Epidermal melanocyte (primary cell): ENCODE results near the genes ZBTB8A, ZBTB8OS and YARS1.

GRCh38 chr1:32178344-32178831 is 1.1 kb upstream of the TXLNA start:
- RRBS = no CpG with 5 or more reads among the region's 3 CpGs

DNA sequence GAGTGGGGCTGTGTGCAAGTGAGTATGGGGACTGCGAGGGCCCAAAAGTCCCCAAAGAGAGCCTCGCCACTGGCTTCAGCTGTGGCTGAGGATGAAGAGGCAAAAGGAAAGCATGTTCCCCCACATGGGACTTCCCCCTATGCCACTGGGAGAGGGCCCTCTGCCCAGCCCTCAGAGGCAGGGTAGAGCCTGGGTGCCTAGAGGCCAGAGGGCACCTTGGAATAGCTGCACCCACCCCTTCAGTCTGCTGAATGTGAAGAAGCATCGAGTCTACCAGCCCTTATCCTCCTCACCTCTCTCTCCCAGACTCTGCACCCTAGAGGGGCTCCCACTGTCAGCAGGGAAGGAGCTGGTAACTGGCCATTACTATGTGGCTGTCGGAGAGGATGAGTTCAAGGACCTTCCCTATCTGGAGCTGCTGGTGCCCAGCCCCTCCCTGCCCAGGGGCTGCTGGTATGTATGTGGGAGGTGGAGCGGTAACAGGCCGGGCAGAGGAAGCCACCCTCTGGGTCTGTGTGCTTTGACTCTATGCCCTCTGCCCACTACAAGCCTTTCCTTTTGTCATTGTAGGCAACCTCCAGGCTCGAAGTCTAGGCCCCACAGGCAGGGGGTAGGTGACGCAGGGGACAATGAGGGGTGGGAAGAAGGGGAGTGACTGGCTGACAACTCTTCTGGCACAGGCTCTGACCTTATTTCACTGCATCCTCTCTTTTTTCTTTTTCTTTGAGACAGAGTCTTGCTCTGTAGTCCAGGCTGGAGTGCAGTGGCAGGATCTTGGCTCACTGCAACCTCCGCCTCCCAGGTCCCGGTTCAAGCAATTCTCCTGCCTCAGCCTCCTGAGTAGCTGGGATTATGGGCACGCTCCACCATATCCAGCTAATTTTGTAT is 3.5 kb downstream of the DCDC2B start:
- RRBS = no CpG with 5 or more reads among the region's 11 CpGs

GRCh38 chr1:32335660-32335781 is 512 bp downstream of the MARCKSL1 start:
- RRBS = 18% methylated on average over 11 of the region's 18 CpGs

DNA sequence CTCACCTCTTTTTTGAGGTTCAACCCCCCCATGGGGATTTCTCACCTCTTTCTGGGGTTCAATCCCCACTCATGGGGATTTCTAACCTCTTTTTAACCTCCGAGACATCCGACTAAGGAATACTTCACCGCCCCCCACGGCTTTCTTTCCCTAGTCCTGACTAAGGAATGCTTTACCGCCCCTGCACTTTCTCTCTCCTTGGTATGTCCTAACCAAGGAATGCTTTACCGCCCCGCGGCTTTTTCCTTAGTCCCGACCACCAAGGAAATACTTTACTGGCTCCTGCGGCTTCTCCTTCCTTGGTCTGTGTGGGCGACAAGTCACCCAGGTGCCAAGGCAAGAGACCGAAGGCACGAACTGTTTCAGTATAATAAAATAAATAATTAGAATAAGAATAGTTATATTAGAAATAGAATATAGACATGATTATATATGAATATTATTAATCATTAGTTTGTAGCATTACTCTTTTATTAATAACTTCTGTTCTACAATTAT is 16.9 kb upstream of the ZBTB8B start:
- RRBS = no CpG with 5 or more reads among the region's 13 CpGs

DNA sequence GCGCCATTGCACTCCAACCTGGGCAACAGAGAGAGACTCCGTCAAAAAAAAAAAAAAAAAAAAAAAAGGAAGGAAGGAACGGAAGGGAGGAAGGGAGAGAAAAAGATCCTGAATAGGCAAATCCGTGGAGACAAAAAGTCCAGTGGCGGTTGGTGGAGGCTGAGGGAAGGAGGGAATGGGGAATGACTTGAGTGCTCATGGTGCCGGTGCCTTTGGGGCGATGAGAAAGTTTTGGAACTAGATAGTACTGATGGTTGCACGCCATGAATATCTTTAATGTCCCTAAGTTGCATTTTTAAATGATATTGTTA is 35.1 kb downstream of the ZBTB8B start:
- RRBS = no CpG with 5 or more reads among the region's 8 CpGs

GRCh38 chr1:32501887-32502460 is 37.1 kb downstream of the ZBTB8B start:
- RRBS = no CpG with 5 or more reads among the region's 8 CpGs

GRCh38 chr1:32538980-32540135 is at the start of gene ZBTB8A:
TSS of gene ZBTB8A (plus strand) at chr1:32539427.
- RRBS = 3% methylated on average over 53 of the region's 119 CpGs

- RRBS = no CpG with 5 or more reads among the region's 5 CpGs
Observed at GRCh38 chr1:32627628-32627981, 22.7 kb downstream of the ZBTB8OS start.

DNA sequence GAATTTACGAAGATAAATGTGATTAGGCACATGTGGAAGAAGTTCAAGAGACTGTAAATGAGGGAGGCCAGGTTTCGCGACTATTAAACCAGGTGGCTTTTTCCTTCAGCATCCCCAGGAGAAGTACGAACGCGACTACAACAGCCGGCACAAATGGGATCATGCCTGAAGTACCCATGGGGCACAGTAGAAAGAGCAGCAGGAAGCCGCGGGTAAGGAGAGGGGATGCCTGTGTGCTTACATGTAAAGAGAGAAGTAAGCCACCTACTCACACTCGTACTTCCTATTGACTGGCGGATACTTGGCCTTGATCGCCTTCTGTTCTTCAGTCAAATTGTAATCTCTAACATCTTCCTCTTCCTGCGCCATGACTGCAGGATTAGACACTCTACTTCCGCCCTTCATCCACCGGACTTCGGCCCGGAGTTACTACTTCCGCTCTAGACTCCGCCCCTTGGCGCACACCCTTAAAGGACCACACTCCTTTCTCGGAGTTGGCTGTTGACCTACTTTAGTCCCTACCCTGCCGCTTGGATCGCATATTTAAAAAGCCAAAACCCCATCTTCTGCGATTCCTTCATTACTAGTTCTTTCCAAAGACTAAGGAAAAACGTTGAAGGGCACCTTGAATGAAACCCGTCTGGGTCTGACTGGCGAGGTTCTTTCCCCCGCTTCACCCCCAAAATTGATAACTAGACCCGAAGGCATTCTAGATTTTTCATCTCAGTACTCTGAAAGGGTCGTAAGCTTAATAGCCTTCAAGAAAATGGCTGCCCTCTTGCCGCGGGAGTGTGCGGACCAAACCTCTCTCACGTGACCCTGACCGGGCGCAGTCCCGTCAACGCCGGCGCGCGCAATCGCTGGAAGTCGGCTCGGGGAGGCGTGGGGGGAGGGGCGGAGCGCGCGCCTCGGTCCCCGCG is at the start of gene ZBTB8OS:
ZBTB8OS (minus strand) TSS at position 390 of the 920 bp plus-strand sequence.
- RRBS = no CpG with 5 or more reads among the region's 53 CpGs

DNA sequence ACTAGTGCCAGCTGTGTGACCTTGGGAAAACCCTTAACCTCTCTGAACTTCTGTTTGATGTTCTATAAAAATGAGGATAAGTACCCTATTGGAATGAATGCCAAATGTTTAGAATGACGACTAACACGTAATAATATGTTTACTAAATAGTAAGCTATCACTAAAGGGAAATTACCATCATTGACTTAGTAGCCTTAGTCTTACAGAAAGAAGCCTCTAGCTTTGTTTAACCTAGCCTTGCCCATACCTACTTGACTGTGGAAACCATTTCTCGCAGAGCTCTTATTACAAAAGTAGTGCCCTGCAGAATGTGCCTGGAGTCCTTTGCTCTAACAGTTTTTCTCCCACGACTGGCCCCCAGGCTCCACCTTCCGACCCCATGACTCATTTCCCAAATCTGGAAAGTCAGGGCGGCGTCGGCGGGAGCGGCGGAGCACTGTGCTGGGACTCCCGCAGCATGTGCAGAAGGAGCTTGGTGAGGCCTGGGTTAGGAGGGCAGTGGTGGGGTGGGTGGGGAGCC is 27.7 kb downstream of the KIAA1522 start:
- RRBS = no CpG with 5 or more reads among the region's 12 CpGs

GRCh38 chr1:32816335-32817445 is at the start of gene YARS1:
TSS of gene YARS1 (minus strand) at chr1:32817358.
- RRBS = 3% methylated on average over 19 of the region's 42 CpGs

GRCh38 chr1:32818497-32818764 is 978 bp downstream of the S100PBP start:
- RRBS = no CpG with 5 or more reads among the region's 4 CpGs

GRCh38 chr1:32892807-32893973 is 6.9 kb downstream of the HPCA start:
- RRBS = 3% methylated on average over 34 of the region's 94 CpGs

GRCh38 chr1:32992983-32993581 is 28.5 kb upstream of the RNF19B start:
- RRBS = no CpG with 5 or more reads among the region's 12 CpGs

DNA sequence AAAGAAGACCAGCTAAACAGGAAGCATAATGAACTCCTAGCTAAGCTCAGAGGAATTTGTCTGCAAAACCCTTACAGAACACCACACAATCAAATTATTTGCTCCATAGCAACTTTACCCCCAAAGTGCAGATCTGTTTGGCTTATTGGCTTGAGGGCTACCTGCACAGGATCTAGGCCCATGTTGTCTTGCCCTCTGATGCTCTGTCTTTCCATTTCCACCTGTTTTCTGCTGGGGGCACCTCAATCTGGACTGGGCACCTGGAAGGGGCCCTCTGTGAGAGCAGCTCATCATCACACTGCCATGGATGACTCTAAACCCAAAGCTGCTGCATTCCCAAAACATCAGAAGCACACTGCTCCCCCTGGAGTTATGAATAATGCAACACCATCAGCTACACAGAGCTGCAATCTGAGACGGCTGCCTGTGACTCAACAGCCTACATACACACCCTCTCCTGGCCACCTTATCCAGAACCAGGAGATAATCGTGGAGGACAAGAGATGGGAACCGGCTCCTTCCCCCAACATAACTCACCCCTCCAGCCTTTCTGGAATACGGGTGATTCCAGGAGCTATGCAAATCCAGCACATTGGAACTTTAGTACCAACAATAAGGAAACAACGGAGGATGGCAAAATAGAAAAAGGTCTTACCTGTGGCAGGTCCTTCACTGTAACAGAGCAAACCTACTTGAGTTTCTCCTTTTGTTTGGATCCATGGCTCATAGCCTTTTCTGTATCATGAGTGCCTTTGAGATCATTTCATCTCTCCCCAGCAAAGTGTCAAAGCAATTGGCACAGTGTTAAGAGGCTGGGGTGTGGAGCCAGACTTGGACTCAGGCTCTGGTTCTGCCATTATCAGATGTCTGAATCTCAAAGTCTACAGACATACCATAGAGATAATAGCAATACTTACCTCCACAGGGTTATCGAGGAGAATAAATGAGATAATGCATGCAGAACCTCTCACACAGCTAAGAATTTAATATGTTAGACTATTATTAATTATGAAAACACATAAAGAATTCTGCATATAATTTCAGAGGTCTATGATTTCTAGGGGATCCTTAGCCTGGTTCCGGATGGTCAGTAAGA is 29.3 kb downstream of the AK2 start:
- RRBS = no CpG with 5 or more reads among the region's 7 CpGs

- RRBS = no CpG with 5 or more reads among the region's 5 CpGs
Observed at GRCh38 chr1:33055364-33055563, 18.6 kb upstream of the AK2 start.

DNA sequence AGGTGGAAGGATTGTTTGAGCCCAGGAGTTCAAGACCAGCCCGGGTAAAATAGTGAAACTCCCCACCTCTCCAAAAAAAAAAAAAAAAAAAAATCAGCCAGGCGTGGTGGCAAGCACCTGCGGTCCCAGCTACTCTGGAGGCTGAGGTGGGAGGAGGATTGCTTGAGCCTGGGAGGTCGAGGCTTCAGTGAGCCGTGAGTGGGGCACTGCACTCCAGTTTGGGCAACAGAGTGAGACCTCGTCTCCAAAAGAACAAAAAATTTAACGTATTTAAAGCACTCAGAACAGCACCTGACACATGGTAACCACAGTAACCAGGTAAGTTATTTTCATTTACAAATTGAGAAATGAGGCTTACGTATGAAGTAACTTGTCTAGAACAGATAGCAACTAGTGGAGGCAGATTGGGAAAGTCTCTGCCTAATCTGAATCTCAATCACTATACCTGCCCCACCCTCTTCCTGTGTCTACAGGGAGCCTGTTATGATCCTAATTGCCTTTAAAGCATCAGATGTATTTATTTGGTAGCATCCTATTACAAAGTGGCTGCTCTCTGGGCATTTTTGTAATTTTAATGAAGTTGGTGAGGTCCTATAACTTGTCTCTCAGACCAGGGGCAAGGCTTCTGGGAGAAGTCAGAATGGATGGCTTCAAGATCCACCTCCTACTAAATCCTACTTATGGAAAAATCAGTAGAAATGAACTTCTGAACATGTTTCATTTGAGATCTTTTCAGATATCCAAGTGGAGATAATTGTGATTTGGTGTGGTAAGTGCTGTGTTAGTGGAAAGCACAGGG is 47.4 kb downstream of the AZIN2 start:
- RRBS = no CpG with 5 or more reads among the region's 8 CpGs

GRCh38 chr1:33130304-33130710 is 49.4 kb downstream of the AZIN2 start:
- RRBS = no CpG with 5 or more reads among the region's 4 CpGs

DNA sequence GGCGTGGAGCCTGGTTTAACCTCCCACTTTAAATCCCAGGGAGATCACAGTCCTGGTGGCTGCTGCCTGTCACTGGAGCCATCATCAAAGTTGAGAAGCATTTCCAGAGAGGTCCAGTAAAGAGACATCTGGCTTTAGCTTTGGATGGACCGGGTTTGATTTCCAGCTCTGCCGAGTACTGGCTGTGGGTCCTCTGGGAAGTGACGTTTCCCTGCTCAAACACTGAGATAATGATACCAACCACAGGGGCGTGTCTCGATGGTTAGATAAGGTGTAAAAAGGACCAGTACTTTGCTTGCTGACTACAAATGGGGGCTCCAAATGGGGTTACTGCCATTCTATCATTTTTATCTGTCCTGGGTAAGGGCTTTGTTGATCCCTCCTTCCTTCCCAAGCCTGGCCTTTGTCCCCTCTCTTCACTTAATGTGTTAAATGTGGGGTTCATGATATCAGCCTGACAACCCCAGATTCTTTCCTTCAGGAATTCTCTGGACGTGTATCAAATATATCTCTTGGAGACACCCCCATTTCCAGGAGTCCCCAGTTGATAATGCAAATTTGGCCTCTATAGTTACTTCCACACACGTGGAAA is 39.1 kb downstream of the TRIM62 start:
- RRBS = no CpG with 5 or more reads among the region's 8 CpGs

- RRBS = no CpG with 5 or more reads among the region's 6 CpGs
Observed at GRCh38 chr1:33163359-33163840, 18.4 kb downstream of the TRIM62 start.